H1 (cell line): ENCODE measurements around the genes KCNK16 and TREML2.

GRCh38 chr6:38154998-38155661 is 335.6 kb downstream of the ZFAND3 start:
- RRBS, result no CpG with 5 or more reads among the region's 10 CpGs
CAGE:
- cytosol, long polyA plus RNA, result no peak
- long polyA plus RNA, result no peak
- nucleus, long polyA plus RNA, result no peak

GRCh38 chr6:38264281-38265003 is 375.3 kb downstream of the BTBD9 start:
- RRBS, result no CpG with 5 or more reads among the region's 10 CpGs
CAGE:
- cytosol, long polyA plus RNA, result no peak
- long polyA plus RNA, result no peak
- nucleus, long polyA plus RNA, result no peak

- RRBS, result no CpG with 5 or more reads among the region's 3 CpGs
CAGE:
- cytosol, long polyA plus RNA, result no peak
- long polyA plus RNA, result no peak
- nucleus, long polyA plus RNA, result no peak
Observed at GRCh38 chr6:38571961-38572524, 67.7 kb downstream of the BTBD9 start.

DNA sequence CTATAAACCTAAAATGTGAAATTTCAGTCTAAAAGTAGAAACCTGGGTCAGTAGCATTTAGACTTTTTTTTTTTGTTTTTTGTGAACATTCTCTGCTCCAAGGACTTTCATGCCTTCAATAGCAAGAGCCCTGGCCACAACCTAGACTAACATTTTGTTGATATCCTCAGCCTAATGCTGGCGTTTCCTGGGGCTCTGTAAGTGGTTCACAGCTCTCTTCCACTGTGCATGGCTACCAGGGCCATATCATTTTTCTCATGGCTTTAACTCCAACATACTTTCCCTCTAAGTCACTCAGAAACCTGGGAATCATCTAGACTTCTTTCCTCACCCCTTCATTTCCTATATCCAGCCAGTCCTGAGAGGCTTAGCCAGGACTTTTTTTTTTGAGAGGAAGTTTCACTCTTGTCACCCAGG is 76.6 kb downstream of the DNAH8 start:
- RRBS, result no CpG with 5 or more reads among the region's 1 CpG
CAGE:
- cytosol, long polyA plus RNA, result no peak
- long polyA plus RNA, result no peak
- nucleus, long polyA plus RNA, result no peak

GRCh38 chr6:39140506-39141443 is 25.8 kb upstream of the SAYSD1 start:
- RRBS, result no CpG with 5 or more reads among the region's 11 CpGs
CAGE:
- cytosol, long polyA plus RNA, result no peak
- long polyA plus RNA, result no peak
- nucleus, long polyA plus RNA, result no peak

DNA sequence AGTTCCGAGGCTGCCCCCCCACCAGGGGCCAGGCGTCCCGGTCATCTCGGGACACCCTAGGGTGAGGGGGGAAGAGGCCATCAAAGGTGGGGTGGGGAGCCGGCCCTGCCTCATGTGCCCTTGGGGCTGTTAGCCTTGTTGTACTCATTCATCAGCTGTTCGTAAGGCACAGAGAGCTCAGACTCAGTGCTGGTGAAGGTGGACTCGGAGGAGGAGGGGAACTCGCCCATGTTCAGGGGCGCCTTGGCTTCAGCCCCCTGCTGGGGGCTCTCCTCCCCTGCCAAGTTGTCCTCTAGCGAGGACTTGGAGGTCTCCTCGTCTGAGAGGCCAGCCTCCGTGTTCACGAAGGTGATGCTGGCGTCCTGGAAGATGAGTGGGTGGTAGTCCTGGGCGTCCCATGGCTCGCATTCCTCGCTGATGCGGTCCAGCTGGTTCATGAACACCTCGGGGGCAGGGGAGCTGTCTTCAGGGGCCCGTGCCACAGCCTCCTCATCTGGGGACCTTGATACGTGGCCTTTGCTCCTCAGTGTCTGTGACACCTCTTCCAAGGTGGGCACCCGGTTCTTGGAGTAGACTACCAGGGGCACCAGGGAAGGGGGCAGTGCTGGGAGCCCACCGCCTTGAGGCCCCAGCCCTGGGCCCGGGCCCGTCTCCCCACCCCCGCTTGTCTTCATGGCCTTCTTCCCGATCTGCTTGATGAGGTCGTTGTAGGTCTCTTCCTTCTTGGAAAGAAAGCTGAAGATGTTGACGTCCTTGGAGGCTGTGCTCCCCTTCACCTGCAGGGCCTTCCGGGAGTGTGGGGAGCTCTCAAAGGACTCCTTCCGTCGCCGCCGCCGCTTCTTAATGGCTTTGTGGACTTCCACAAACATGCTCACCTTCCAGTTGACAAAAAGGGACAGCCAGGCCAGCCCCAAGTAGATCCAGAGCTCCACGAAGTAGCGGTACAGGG is 38.2 kb downstream of the KCNK5 start:
- RRBS, result 92% methylated on average over 8 of the region's 37 CpGs
CAGE:
- cytosol, long polyA plus RNA, result no peak
- long polyA plus RNA, result no peak
- nucleus, long polyA plus RNA, result no peak

- RRBS, result no CpG with 5 or more reads among the region's 9 CpGs
CAGE:
- cytosol, long polyA plus RNA, result no peak
- long polyA plus RNA, result no peak
- nucleus, long polyA plus RNA, result no peak
Observed at GRCh38 chr6:39221595-39222787, 7.3 kb downstream of the KCNK5 start.

DNA sequence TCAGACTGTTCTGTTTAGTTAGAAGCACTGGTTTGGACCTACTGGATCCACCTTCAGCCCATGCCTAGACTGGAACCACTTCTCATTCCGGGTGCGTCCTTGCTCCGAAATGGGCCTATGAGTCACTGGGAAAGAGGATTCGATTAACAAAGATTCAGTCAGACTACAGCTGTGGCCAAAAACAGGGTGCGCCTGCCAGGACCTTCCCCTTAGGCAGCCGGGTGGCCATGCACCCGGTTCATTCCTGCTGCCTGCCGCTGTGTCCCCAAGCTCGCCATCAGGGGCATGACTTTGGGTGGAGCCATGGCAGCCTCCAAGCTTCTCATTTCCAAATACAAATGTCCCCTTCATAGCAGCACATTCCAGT is 14.6 kb upstream of the KCNK5 start:
- RRBS, result no CpG with 5 or more reads among the region's 9 CpGs
CAGE:
- cytosol, long polyA plus RNA, result no peak
- long polyA plus RNA, result no peak
- nucleus, long polyA plus RNA, result no peak

- RRBS, result no CpG with 5 or more reads among the region's 6 CpGs
CAGE:
- cytosol, long polyA plus RNA, result no peak
- long polyA plus RNA, result no peak
- nucleus, long polyA plus RNA, result no peak
Observed at GRCh38 chr6:39322452-39322737, at the start of gene KCNK16. TSS of gene KCNK16 (minus strand) at chr6:39322702.

GRCh38 chr6:39758721-39759200 is 33.4 kb upstream of the DAAM2 start:
- RRBS, result no CpG with 5 or more reads among the region's 4 CpGs
CAGE:
- cytosol, long polyA plus RNA, result no peak
- long polyA plus RNA, result no peak
- nucleus, long polyA plus RNA, result no peak

- RRBS, result no CpG with 5 or more reads among the region's 7 CpGs
CAGE:
- cytosol, long polyA plus RNA, result no peak
- long polyA plus RNA, result no peak
- nucleus, long polyA plus RNA, result no peak
Observed at GRCh38 chr6:39816690-39817328, 24.6 kb downstream of the DAAM2 start.

GRCh38 chr6:39830450-39830986 is 38.3 kb downstream of the DAAM2 start:
- RRBS, result 63% methylated on average over 1 of the region's 10 CpGs
CAGE:
- cytosol, long polyA plus RNA, result no peak
- long polyA plus RNA, result no peak
- nucleus, long polyA plus RNA, result no peak

GRCh38 chr6:40276174-40276575 is 311.0 kb downstream of the LRFN2 start:
- RRBS, result no CpG with 5 or more reads among the region's 13 CpGs
CAGE:
- cytosol, long polyA plus RNA, result no peak
- long polyA plus RNA, result no peak
- nucleus, long polyA plus RNA, result no peak

GRCh38 chr6:41003944-41004213 is 35.1 kb downstream of the UNC5CL start:
- RRBS, result no CpG with 5 or more reads among the region's 3 CpGs
CAGE:
- cytosol, long polyA plus RNA, result no peak
- long polyA plus RNA, result no peak
- nucleus, long polyA plus RNA, result no peak

GRCh38 chr6:41028305-41029119 is 10.5 kb downstream of the UNC5CL start:
- RRBS, result 3% methylated on average over 5 of the region's 28 CpGs
CAGE:
- cytosol, long polyA plus RNA, result no peak
- long polyA plus RNA, result no peak
- nucleus, long polyA plus RNA, result no peak

DNA sequence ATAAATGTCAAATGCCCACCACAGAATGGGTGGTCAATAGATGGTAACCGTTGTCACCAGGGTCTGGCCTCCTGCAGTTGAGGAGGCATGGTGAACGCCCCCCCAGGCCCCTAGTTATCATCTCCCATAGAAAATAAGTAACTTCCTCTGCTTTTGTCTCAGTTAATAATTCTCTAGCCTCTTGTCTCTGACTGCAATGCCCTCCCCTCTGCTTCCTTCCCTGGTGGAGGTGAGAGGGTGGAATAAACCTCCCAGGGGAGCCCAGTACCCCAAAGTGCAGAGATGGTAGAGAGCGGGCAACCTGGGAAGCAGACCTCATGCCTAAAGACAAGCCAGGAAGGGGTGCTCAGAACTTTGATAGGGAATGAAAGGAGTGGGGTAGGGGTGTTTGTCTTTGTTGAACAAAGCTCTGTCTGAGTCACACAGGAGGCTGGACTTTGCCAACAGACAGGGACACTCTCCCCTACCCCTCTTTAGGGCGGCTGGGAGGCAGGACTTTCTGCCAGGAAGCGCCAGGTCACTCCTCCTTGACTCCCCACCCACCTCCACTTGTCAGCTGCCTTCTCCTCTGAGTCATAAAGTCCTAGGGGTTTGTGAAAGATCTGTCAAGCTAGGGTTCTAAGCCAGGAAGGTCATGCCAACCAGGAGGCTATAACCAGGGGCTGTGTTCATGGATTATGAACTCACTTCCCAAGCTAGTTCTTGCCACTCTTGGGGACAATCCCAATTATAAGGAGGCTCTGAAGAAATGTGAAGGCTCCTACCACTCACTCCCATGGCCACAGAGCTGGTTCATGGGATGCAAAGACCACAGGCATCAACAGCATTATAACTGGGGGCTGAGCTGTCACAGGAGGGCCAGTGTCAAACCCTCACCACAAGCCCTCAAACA is 1.5 kb upstream of the UNC5CL start:
- RRBS, result no CpG with 5 or more reads among the region's 5 CpGs
CAGE:
- cytosol, long polyA plus RNA, result no peak
- long polyA plus RNA, result no peak
- nucleus, long polyA plus RNA, result no peak

DNA sequence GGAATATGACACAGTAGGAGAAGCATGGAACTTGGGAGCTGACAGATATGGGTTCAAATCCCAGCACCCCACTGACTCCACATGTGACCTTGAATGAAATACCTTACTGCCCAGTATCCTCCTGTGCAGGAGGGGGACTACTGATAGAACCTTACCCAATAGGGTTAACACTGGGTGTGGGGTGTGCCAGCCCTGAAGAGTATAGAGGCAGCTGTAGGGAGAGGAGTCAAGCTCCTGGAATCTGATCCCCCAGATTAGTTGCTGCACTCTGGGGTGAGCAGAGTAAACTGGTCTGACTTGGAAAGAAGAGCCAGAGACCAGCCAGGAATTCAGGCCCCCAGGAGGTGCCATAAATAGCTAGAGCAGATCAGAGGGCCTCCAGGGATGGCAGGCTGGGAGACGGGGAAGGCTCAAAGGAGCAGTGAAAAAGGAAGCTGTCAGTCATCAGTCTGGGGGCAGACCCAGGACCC is 3.5 kb upstream of the APOBEC2 start:
- RRBS, result no CpG with 5 or more reads among the region's 1 CpG
CAGE:
- cytosol, long polyA plus RNA, result no peak
- long polyA plus RNA, result no peak
- nucleus, long polyA plus RNA, result no peak

GRCh38 chr6:41060902-41061491 is 8.0 kb downstream of the APOBEC2 start:
- RRBS, result no CpG with 5 or more reads among the region's 5 CpGs
CAGE:
- cytosol, long polyA plus RNA, result no peak
- long polyA plus RNA, result no peak
- nucleus, long polyA plus RNA, result no peak

GRCh38 chr6:41199783-41200010 is 1.3 kb downstream of the TREML2 start:
CAGE:
- cytosol, long polyA plus RNA, result no peak
- long polyA plus RNA, result no peak
- nucleus, long polyA plus RNA, result no peak

DNA sequence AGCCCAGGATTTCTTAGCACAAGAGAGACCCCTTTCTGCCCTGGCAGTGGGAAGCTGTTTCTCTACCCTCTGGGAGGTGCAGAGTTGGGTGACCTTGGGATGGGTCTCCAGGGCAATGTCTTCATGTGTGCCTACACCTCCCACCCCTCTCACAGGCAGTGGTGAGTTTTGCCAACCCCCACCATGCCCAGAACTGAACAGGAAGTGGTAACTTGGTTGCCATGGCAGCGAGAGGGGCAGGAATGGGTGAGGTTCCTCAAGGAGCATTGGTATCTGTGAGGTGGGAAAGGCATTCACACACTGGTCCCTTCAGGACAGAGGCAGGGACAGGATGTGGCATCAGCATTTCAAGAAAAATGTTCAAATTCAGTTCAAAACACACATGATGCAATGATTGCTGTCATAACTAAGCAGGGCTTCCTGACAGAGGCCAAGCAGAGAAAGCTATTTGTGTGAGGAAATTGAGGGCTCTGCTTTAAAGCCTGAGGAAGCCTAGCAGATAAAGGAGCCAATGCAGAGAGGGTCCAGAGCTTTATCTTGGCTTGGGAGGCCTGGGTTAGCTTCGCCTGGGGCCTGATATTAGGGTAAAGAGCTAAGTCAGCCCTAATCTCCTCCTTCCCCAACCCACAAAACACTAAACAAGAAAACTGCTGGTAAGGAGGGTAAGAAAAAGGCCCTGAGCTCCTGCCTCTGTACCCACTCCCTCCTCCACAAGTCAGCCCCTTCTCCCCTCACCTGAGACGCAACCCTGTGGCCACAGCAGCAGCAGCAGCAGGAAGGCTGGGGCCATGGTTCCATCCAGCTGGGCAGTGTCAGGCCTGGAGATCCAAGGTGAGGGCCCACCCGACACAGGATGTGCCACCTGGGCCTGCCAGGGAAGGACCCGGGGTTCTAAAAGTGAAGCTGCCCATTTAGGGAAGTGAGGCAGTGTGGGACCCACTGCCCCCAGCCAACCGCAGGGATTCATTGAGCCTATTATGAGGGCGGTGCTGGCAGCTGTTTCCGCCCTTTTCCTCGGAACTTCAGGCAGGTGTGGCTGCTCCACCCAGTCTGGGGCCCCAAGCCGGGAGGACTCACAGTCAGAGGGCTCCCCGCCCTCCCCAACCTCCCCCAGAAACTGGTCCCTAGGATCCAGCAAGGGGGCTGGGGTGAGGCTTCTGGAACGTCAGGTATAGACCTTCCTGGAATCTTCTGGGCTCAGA is at the start of gene TREML2:
TREML2 (minus strand) TSS at position 931 of the 1,202 bp plus-strand sequence.
- RRBS, result no CpG with 5 or more reads among the region's 12 CpGs
CAGE:
- cytosol, long polyA plus RNA, result no peak
- long polyA plus RNA, result no peak
- nucleus, long polyA plus RNA, result no peak